Left colon (tissue), 1 donor: ENCODE results near the gene CTAGE1.

DNA sequence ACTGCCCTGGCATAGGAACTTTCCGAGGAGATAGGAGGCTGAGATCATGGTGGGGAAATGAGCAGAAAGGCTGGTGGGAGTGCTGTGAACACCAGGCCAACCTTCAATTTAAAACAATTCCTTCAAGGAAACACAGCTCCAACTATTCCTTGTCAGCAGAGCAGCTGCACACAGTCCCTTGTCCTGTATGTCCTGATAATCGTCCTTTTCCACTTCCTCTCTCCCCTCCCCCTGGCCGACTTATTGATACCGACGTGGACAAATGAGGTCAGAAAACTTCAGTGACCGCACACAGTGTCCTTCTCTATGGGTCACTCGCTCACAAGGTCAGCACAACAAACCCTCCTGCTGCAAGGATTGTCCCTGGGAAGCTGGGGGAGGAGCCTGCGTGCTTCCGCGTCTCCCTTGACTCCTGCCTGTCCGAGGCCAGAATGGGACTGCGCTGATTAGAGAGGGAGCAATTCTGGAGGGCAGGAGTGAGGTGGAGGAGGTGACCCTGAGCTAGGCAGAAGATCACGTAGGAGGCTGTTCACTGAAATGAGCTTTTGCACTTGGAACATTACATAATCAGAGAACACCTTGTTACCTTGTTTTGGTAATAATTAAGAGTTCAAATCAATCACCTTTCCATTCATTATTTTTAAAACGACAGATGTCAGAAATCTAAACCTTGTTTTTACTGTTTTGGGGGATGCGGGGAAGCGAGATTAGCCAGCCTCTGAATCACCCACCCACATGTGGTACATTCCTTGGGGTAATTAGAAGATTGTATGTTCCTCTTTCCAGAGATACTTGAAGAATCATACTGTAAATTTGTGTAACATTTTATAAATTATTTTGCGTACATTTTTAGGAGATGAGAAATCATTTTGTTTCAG lies 70.7 kb downstream of the CTAGE1 start:
- PRO-cap, result unidirectional peak, plus-strand start at position 145 of the sequence; bidirectional peak, plus-strand start at position 429 of the sequence, minus-strand start at position 323 of the sequence

- PRO-cap, result no peak
These were observed 68.4 kb downstream of the CTAGE1 start for GRCh38 chr18:22349385-22349554.

- PRO-cap, result no peak
These were observed 68.1 kb downstream of the CTAGE1 start for GRCh38 chr18:22349555-22350103.

- PRO-cap, result no peak
These were observed at the start of gene CTAGE1 for GRCh38 chr18:22417604-22418071. CTAGE1 (minus strand) TSS chr18:22417915.

DNA sequence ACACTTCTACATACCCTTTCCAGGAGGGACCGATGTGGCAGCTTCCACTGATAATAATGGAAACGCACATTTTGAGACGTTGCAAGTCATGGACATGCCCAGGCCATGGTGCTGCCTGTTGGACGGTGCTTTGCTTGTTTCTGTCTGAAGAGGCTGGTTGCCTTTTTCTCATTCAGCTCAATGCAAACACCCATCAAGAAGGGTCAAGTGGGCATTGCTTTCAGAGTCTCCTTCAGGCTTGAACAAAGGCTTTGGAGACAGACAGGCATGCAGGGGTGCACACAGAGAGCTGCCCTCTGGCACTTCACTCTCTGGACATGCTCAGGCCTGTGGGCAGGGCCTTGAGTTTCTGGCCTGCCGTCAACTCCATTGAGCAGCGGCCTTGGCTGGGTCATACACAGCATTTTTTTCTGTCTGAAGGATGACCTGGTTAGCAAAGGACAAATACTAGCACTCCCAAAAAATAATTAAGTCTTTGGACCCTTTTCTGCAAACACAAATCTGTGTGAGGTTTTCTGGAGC lies 124.5 kb upstream of the CTAGE1 start:
- PRO-cap, result no peak

- PRO-cap, result no peak
These were observed 111.3 kb upstream of the RBBP8 start for GRCh38 chr18:22821871-22822203.

GRCh38 chr18:23099454-23100060 lies 35.7 kb upstream of the CABLES1 start:
- PRO-cap, result no peak

DNA sequence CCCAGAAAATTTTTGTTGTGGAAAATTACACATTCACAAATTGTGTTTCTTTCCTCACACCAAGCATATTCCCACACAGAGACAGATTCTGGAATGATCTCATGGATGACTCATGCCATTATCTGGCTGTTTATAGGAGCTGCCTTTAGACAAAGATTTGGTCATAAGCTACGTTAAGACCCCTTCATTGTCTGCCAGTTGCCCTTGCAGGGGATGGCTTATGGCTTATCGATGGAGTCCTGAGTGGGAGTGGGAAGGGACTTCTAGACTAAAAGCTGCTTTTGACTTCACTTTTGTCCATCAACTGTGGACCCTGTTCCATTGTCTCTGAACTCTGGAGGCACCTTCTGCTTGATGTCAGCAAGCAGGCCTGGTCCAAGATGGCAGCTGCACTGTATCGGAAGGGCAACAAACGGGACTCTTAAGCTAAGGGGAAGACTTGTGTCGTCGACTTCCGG lies 92.0 kb downstream of the CABLES1 start:
- PRO-cap, result no peak

GRCh38 chr18:23422575-23423513 lies 14.9 kb downstream of the TMEM241 start:
- PRO-cap, result no peak

- PRO-cap, result no peak
These were observed 22.7 kb upstream of the RMC1 start for GRCh38 chr18:23480642-23481019.

DNA sequence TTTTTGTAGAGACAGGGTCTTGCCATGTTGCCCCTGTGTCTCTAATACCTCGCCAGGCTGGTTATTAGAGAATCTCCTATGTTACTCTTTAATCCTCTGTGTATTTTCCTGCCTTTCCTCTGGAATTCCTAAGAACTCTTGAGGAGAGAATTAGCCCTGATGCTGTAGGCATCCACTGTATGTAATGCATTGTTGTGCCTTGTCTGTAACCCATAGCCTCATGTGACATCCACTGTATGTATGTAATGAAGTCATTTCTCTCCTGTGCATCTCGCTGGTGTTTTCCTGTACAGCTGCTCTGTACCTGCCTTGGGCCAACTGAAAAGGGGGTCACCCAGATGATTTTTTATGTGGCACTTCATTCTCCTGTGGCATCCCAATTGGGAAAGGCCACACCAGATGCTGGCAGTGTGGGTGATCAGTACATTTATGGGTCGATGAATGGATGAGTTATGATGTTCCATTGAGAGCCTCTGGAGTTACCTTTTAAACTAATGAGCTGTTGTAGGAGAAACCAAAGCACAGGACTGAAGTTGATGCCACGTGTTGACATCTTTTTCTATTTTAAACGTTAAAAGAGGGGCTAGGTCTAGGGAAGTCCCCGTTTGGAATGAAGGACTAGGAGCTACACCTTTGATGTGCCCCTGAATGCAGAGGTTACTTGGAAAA lies 22.6 kb downstream of the RMC1 start:
- PRO-cap, result no peak

- PRO-cap, result no peak
These were observed 31.3 kb upstream of the NPC1 start for GRCh38 chr18:23617586-23618027.

DNA sequence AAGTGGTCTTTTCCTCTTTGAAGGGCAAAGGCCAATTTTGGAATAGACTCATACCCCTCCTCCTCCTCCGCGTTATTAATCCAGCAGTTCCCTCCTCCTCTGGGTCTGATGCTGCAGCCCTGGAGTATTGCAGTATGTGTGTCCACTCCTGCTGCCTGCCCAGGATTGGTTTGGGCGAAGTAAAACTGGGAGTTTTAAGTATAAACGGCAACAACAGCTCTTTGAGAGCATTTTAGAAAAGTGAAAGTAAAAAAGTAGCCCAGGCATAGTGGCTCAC lies 617 bp upstream of the ANKRD29 start:
- PRO-cap, result no peak

DNA sequence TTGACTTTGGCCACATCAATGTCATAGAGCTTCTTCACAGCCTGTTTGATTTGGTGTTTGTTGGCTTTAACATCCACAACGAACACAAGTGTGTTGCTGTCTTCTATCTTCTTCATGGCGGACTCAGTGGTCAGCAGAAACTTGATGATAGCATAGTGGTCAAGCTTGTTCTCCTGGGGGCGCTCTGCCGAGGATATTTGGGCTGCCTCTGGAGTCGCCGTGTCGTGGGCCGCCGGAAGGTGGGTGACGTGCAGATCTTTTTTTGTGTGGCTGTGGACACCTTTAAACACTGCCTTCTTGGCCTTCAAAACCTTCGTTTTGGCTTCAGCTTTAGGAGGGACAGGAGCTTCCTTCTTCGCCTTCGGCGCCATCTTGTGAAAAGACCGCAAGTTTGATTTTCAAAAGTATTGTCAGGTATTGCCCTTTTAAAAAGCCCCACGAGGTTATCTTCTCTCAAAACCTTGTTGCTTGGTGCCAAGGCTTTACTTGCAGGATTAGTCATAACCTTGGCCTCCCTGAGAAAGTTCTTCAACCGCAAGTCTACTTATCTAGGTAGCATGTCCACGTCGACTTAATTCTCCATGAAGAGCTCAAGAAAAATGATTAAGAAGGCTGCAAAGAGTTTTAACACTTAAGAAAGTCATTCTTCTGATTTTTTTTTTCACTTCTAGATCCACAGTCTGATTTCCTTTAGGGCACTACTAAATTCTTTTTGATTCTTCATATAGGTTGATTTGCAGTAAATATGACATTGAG lies 20.8 kb downstream of the LAMA3 start:
- PRO-cap, result no peak

DNA sequence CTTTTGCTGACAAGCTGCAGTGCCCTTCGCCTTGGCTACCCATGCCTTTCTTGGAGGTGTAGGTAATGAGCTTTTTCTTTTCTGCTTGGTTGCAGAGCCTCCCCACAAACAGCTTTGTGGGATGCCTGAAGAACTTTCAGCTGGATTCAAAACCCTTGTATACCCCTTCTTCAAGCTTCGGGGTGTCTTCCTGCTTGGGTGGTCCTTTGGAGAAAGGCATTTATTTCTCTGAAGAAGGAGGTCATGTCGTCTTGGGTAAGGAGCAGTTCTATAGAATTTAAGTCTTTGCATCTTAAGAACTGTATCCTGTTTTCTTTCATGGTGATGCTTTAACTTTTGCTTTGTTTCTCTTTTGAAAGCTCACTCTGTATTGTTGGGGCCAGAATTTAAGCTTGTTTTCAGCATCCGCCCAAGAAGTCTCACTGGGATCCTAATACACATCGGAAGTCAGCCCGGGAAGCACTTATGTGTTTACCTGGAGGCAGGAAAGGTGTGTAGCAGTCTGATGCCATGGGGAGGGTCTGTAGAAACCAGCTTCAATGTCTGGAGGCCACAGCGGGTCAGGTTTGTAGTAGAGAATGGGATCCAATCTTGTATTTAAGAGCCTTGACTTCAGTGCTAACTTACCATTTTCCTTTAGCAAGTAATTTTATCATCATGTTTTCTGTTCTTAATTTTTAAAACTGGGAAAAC lies 64.7 kb upstream of the TTC39C start:
- PRO-cap, result no peak

GRCh38 chr18:24071053-24071458 lies 56.5 kb downstream of the TTC39C start:
- PRO-cap, result no peak

- PRO-cap, result bidirectional peak, plus-strand start at chr18:24271724, minus-strand start at chr18:24271689; bidirectional peak, plus-strand start at chr18:24271840, minus-strand start at chr18:24271848; bidirectional peak, plus-strand start at chr18:24272321, minus-strand start at chr18:24272219
These were observed 125.9 kb downstream of the OSBPL1A start for GRCh38 chr18:24271420-24272463.

DNA sequence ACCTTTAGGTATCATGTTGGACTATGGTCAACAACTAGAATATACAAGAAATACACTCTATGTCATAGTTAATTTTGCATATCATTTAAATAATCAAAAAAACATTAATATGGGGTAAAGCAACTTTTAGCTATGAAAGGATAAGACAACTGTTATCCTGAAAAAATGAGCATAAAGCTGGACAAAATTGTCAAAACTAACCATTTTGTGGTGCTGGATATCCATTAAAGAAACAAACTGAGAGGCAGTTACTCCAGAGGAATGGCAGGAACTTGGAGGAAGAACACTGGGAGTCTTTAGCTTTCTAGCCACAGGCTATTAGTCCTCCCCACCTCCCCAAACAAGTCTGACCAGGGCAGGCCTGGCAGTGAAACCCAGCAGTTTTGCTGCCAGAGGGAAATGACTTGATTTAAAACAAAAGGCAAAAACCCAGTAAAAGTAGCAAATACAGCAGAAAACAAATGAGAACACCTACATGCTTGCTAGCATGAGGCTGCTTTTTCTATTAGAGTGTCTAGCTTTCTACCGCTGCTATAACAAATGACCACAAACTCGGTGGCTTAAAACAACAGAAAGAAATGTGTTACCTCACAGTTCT lies 34.9 kb downstream of the OSBPL1A start:
- PRO-cap, result no peak

GRCh38 chr18:24862076-24862801 lies 401.8 kb downstream of the HRH4 start:
- PRO-cap, result no peak

DNA sequence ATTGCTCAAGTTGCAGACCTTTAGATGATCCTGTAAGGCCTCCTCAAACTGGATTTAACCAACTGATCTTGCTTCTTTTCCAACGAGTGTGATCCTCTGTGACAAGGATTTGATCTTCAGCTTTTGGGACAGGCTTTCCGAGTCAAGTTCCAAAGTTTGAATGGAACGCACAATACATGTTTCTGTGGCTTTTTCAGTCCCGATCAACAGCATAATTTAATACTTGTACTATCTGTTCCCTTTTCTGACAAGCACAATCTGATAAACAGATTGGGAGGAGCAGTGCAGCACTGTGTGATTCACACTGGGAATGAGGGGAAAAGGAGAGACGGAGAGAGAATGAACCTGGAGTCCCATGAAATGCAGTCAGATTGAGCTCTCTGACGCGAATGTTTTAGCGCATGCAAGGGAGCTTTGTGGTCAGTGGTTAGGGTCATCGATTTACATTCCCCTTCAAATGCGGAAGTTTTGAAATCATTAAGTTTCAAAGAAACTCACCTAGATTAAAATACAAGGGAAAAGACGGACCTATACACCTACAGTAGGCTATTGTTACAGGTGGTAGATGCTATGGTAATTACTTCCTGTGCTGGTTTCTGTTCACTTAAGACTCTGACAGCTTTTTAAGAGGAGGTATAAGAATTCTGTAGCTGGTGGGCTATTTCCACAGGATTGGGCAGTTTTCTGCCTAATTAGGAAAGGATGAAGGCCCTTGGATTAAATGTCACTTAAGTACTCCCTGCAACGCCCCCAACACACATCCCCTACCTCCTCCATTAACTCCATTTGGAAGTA lies 99.6 kb downstream of the KCTD1 start:
- PRO-cap, result no peak